Colic lymph node (tissue), 1 donor: ENCODE measurements around the genes OR4D9 and OOSP2.

DNA sequence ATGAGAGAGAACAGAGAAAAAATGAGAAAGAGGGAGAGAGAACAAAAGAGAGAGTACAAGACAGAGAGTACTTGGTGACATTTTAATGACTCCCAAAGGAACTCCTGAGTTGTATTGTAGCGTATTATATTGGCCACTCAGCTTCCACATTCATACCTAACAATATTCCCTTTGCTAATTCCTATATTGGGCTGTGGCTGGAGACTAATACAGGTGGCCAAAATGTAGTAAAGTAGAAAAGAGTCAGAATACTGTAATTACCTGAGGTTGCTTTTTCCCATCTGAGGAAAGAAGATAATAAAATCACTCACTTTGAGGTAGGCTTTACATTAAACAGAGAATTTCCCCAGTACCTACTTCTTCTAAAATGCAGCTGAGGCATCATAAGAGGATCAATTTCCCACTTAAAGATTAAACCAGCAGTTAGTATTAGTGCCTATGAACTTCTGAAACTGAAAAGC is at the start of gene OR4D9:
OR4D9 (plus strand) TSS at position 338 of the 461 bp plus-strand sequence.
- PRO-cap: no peak

DNA sequence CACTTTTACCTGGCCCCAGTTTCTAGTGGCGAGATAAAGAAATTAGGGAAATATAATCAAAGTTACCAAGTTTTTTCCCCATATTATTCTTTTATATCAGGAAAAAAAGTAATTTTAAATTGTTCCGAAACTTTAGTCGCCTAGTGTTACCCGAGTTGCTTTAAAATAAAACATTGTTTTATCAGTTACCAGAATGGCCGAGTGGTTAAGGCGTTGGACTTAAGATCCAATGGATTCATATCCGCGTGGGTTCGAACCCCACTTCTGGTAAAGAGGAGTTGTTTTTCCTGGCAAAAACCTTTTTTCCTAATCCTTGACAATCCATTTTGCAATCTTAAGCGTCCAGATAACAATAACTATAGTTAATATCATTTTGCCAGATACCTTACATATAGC is 40.2 kb downstream of the OR4D9 start:
- PRO-cap: no peak

DNA sequence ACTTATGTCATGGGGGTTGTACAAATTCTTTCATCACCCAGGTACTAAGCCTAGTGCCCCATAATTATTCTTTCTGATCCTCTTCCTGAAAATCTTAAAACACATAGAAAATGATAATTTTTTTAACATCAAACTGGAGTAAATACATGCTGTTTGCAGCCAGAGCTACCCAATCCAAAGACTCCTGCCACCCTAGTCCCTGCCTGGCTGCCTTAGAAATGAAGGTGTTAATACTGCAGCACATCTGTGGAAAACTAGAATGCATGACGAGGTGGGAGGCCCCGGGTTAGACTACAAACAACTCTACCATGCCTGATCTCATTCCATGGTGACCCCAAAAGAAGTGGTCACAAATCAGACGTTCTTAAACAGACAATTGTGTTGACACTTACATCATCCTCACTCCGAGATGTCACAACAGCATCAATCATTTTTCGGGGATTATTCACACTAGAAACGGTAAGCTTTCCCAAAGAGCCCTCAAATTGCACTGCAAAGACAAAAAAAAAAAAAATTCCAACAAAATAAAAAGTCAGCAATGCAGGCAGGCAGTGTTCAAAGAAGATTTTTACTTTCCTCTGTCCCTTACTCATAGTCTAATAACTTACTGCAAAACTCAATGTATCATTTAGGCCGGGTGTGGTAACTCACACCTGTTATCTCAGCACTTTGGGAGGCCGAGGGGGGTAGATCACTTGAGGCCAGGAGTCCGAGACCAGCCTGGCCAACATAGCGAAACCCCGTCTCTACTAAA is 17.5 kb downstream of the PATL1 start:
- PRO-cap: no peak

GRCh38 chr11:59668011-59668737 is 663 bp downstream of the PATL1 start:
- PRO-cap: no peak

DNA sequence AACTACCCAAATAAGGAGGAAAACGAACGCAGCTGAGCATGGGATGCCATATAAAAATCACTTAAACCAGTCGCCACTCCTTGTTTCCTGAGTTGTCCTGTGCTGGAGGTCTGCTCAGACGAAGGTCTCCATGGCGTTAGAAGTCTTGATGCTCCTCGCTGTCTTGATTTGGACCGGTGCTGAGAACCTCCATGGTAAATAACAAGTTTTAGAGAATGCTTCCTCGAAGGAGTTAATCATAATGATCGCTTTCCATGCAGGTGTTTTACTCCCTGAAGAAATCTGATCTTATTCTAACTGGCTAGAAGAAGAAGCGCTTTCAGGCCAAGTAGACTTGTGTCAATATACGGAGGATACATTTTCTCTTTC is at the start of gene OOSP2:
OOSP2 (plus strand) TSS at position 80 of the 369 bp plus-strand sequence.
- PRO-cap: no peak

DNA sequence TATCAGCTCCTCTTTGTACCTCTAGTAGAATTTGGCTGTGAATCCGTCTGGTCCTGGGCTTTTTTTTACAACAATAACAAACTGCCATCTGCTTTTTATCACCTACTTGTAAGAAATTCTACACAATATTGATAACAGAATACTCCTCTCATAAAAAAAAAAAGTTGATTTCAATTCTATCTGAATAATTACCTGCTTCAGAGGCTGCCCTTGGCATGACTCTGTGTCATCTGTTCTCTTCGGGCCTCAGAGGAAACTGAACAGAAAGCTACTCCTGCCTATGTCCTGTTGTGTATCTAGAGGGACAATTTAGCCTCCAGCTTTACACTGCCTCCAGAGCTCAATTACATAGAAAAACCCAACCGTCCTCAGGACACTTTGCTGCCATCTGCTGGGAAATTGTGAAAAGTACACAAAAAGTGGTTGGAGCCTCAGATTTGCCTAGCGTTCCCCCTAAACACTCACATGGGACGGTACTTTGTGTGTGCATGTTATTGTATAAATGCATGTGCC is 8.4 kb upstream of the MS4A4E start:
- PRO-cap: no peak

DNA sequence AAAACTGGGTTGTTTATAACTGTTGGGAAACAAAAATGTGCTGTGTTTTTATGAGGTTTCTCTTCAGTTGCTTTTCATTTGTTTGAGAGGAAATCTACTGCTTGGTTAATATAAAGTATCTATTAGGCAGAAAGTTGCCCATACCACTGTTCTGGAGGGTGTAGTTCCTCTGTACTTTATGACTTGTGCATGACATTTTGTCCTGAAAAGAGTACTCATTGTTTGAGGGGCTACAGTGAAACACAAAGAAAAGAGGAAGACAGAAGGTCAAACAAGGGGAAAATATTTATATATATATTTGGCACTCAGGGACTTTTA is 9.8 kb upstream of the MS4A4E start:
- PRO-cap: no peak

GRCh38 chr11:60282125-60282895 is 1.8 kb downstream of the MS4A4A start:
- PRO-cap: no peak

GRCh38 chr11:60476977-60477581 is 15.5 kb upstream of the MS4A12 start:
- PRO-cap: no peak

GRCh38 chr11:60594306-60594526 is 79.0 kb downstream of the MS4A13 start:
- PRO-cap: no peak

DNA sequence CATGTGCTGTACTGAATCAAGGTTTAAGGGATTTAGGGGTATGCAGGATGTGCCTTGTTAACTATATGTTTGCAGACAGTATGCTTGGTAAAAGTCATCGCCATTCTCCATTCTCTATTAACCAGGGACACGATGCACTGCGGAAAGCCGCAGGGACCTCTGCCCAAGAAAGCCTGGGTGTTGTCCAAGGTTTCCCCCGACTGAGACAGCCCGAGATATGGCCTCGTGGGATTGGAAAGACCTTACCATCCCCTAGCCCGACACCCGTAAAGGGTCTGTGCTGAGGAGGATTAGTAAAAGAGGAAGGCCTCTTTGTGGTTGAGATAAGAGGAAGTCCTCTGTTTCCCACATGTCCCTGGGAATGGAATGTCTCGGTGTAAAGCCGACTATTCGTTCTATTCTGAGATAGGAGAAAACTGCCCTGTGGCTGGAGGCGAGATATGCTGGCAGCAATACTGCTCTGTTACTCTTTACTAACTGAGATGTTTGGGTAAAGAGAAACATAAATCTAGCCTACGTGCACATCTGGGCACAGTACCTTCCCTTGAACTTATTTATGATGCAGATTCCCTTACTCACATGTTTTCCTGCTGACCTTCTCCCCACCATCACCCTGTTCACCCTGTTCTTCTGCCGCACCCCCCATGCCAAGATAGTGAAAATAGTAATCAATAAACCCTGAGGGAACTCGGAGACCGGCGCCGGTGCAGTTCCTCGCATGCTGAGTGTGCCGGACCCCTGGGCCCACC is 2.8 kb downstream of the MS4A15 start:
- PRO-cap: no peak

- PRO-cap: no peak
These were observed 3.8 kb downstream of the PTGDR2 start for GRCh38 chr11:60851719-60852566.

- PRO-cap: no peak
These were observed 5.8 kb downstream of the ZP1 start for GRCh38 chr11:60873058-60873578.

DNA sequence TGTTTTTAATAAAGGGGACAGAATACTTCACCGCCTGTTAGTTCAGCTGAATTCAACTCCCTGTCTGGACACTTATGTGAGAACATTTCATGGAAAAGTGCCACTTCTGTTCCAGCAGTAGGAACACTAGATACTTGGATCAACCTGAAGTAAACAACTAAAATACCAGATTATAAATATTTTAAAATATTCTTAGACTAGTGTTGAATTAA is 11.1 kb downstream of the ZP1 start:
- PRO-cap: no peak

- PRO-cap: no peak
These were observed 777 bp downstream of the TMEM109 start for GRCh38 chr11:60914610-60915259.

GRCh38 chr11:60925260-60925855 is 1.1 kb downstream of the TMEM132A start:
- PRO-cap: no peak

DNA sequence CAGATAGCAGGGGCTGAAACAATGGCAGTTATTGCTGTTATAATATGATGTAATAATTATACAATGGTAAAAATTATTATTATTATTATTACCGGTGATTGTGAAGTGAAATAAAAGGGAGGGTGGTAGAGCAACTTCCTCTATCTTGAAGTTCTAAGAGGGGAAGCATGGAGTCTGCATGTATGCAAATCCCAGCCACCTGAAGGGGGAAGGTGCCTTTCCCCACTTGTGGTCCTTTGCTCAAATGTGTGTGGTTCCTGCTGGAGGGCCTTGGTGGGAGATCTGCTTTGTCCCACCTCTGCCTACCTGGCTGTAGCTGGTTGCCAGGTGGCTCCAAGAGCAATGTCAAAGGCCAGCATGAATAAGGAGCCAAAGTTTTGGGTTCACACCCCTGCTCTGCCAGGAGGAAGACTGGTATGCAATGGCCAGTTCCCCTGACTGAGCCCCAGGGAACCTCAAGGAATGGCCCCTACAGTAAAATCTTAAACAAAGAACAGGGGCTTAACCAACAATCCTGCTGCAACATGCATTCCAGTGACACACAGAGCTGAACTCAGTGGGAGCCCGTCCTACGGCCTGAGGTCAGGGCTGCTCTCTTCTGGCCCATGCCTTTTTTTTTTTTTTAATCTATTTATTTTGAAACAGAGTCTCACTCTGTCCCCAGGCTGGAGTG is 8.4 kb downstream of the TMEM132A start:
- PRO-cap: no peak

DNA sequence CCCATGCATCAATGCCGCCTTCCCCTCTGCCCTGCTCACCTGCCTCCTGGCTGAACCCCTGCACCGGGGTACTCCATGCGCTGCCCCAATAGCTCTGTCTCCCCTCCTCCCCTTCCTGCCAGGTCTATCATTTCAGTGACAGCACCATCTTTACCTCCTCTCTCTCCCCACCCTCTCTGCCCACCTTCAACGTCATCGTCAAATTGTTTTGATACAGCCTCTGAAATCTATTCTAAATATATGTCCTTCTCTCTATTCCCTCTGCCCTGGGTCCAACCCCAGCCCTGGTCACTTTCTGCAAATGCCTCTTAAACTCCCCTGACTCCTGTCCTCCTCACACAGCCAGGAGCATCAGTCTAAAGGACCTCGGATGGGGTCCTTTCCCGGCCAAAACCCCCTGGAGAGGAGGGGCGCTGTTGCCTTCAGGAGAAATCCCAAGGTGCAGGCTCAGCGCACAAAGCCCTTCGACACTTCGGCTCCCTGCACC is 13.8 kb downstream of the SLC15A3 start:
- PRO-cap: no peak

GRCh38 chr11:60943948-60944522 is 7.9 kb downstream of the SLC15A3 start:
- PRO-cap: no peak

GRCh38 chr11:60957157-60957549 is 5.2 kb upstream of the SLC15A3 start:
- PRO-cap: no peak